Heart (tissue), 3 donors: Measurements from ENCODE around the genes FUZ and POLD1.

GRCh38 chr19:49653130-49654286 lies 11.5 kb downstream of the SCAF1 start:
- RAMPAGE, long total RNA, 2 experiments, result no peak in any of the 2 experiments

- RAMPAGE, long total RNA, 2 experiments, result no peak in any of the 2 experiments
Observed at GRCh38 chr19:49713466-49713954, 22.6 kb downstream of the CPT1C start.

GRCh38 chr19:49727344-49728103 lies 35.6 kb downstream of the TSKS start:
- RAMPAGE, long total RNA, 2 experiments, result no peak in any of the 2 experiments

DNA sequence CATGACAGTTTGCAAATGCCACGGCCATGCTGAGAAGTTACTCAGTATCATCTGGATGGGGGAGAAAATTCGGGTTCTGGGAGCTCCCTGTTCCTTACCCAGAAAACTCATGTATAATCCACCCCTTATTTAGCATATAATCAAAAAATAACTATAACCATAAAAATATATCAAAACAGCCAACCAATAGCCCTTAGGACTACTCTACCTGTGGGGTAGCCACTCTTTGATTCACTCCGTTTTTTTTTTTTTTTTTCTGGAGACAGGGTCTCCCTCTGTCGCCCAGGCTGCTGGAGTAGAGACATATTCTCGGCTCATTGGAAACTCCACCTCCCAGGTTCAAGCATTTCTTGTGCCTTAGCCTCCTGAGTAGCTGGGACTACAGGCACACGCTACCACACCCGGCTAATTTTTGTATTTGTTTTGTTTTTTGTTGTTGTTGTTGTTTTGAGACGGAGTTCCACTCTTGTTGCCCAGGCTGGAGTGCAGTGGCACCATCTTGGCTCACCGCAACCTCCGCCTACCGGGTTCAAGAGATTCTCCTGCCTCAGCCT lies 34.5 kb downstream of the TSKS start:
- RAMPAGE, long total RNA, 2 experiments, result no peak in any of the 2 experiments

DNA sequence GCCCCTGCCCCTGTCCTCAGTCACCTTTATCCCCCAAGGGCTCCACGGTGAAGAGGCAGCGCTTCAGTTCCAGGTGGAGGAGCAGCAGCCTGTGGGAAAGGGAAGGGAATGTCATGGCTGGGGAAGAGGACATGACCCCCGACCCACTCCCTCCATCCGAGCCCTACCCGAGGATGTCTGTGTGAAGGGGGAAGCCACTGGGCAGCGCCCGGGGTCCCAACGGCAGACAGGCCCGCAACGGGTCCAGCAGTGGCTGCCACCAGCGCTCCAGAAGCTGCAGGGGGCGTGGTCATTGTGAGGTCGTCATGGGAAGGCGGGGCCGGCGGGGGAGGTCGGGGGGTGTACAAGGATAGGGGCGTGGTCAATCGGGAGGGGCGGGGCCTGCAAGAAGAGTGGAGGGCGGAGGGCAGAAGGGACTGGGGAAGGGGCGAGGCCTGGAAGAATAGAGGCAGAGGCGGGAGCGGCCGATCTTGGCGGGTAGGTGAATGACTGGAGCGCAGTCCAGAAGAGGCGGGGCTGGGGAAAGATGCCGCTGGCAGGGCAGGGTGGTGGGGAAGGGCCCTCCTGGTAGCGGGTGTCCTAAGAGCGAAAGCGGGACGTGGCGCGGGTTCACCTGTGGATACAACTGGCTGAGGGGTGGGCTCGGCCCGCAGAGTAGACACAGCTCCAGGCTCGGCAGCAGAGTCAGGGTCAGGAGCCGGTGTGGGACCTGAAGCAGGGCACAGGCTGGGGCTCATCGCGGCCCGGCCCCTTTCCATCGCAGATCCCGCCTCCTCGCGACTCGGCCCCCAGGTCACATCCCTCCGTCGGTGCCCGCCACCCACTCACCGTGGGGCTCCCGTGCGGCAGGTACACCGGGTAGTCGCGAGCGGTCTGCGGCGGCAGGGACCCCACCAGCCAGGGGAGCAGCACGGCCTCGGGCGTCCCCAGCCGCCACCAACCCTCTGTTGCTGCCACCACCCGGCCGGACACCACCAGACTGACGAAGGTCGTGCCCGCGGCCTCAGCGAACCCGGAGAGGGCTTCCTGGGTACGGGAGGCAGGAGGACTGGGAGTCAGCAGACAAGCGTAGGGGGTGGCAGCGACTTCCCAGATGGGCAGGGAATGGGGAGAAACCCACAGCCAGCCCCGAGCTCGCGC lies 4.2 kb downstream of the FUZ start:
- RAMPAGE, long total RNA, 2 experiments, result start-site peak on the plus strand in 2 of 2 experiments, centred at positions 395 to 423 of the sequence, 9 to 41 reads per replicate

DNA sequence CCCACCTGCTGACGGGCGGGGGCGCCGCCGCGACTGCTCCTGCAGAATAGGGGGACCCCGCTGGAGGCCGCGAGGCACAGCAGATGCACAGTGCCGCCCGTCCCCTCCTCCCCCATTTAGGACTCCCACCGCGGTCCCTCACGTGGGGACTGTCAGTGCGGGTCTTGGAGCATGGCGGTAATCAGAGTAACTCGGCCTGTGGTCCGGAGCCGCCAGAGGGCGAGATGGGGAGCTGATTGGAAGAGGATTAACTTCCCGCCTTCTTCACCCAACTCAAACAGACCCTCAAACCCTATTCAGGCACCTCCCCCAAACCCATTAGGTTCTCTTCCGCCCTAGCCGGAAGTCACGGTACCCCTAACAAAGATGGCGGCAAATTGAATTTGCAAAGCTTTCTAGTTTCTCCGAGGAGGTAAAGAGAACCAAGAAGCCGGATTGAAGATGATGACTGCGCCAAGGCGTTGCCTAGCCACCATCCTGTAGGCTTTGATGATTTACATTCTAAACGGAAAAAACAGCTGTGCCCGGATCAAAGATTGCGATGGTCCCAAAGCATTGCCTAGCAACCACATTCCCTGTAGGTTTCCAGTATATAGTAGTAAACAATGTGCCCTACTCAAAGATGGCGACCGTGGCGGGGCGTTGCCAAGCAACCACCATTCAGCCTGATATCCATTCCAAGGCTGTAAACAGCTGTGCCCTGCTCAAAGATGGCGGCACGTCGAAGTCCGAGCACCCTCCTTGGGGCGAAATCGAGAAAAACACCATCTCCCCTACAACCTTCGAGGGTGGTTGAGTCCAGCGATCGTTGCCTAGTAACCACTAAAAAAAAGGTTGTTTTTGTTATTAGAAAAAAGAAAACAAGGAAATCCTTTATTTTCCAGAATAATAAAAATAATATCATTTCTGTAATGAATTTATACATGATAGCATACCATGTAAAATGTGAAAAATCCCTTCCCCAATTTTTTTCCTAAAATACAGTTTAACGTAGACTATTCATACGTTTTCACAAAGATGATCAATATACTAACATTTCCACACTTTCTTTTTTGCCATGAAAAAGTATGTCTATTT lies at the start of gene FUZ:
Gene FUZ (minus strand): TSS at position 302 of the 1,077 bp plus-strand sequence.
- RAMPAGE, long total RNA, 2 experiments, result no peak in any of the 2 experiments

DNA sequence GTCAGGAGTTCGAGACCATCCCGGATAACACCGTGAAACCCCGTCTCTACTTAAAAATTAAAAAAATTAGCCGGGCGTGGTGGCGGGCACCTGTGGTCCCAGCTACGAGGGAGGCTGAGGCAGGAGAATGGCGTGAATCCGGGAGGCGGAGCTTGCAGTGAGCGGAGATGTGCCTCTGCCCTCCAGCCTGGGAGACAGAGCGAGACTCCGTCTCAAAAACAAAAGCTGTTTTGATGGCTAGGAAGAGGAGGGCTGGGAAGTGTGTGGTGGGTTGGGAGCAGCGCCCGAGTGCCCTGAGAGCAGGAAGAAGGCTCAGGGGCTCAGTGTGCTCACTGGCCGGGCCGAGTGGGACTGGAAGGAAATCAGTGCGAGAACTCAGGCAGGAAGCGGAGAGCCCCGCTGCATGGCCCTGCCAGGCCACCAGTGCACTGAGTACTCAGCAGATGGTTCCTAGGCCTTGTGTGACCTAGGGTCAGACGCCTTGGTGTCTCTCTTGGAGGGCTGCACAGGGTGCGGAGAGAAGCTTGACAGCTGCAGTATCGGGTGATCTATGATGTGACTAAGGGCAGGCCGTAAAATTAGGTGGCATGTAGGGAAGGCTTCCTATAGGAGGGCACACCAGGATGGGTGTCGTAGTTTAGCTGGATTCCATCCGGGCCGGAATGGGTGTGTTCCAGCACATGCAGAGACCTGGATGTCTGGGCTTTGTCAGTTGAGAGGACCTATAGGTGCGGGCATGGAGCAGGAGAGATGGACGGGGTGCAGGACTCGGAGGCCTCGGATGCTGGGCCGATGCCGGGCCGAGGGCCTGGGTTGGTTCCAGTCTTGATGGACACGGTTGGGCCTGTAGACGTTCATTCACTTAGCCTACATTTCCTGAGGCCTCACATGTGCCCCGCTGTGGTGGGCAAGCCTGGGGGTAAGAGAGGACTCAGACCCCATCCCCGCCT lies 8.3 kb downstream of the MED25 start:
- RAMPAGE, long total RNA, 2 experiments, result no peak in any of the 2 experiments

GRCh38 chr19:49828963-49829319 lies 10.9 kb downstream of the MED25 start:
- RAMPAGE, long total RNA, 2 experiments, result no peak in any of the 2 experiments

DNA sequence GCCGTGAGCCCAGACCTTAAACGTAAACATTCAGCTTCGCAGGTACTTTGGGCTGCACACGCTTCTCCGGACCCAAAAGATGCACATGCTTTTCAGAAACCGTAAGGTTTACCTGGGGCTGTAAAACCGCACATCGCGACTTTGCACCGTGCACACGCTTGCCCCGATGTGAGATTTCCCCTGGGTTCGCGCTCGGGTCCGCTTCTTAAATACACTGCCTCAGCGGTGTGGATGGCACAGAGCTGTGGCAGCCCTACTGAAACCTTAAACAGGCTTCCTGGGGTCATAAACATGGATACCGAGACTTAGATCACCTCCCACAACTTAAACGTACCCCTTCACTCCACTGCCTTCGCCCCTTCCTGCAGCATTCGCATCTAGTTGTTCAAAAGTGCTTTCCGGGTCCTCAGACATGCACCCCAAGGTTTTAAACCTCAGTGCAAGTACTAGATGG lies 15.3 kb downstream of the PNKP start:
- RAMPAGE, long total RNA, 2 experiments, result no peak in any of the 2 experiments

DNA sequence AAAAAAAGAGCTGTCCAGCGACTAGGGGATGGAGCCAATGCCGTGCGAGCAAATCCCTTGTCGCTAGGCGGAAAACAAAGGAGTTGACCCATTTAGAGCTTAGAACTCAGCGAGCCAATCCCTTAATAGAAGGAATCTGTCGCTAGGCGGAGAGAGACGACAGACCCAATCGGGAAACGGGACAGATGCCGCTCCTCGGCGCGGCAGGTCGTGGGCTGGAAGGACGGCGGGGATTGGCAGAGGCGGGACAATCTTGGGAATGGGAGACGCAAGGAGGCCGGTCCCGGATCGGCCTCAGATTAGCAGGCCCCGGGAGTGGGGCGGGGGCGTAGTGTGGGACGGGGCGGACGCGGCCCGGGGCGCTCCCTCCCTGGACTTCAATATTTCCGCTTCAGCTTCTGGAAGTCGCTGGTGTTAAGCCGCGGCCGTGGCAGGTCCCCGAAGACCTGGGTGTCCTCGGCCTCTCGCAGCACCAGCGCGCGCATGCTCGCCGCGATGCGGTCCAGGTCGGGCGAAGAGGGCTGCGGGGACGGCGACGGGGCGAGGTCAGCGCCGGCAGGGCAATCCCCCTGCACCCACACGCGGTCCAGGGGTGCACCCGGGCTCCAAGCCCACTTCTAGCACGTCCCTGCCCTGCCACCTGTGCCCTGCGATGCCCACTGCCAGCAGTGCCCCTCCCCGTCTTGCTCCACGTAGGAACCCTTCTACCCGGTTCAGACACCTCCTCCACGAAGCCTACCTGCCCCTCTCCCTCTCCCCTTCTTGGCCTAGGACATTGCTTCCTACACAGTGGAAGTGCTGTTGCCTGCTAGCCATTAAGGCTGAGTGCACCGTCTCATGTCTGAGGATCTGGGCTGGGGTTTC lies 2.4 kb upstream of the PNKP start:
- RAMPAGE, long total RNA, 2 experiments, result no peak in any of the 2 experiments

- RAMPAGE, long total RNA, 2 experiments, result no peak in any of the 2 experiments
Observed at GRCh38 chr19:49929673-49930081, 373 bp upstream of the NUP62 start.

DNA sequence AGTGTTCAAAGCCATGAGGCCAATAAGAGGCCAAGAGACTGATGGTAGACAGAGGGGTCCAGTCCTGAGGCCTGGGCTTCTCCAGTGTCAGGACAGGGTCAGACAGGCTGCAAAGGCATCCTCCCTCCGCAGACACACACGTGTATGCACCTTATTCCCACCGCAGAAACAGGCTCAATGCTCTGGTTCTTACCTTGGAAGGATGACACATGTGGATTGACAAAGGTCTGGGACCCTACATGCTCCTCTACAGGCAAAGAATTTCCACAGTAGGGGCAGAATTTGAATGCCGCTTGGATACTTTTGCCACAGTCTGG lies 9.4 kb downstream of the VRK3 start:
- RAMPAGE, long total RNA, 2 experiments, result no peak in any of the 2 experiments

GRCh38 chr19:50147308-50148637 lies 15.3 kb downstream of the IZUMO2 start:
- RAMPAGE, long total RNA, 2 experiments, result no peak in any of the 2 experiments

- RAMPAGE, long total RNA, 2 experiments, result no peak in any of the 2 experiments
Observed at GRCh38 chr19:50168697-50169321, 5.7 kb upstream of the IZUMO2 start.

- RAMPAGE, long total RNA, 2 experiments, result no peak in any of the 2 experiments
Observed at GRCh38 chr19:50189019-50189831, 14.2 kb upstream of the MYH14 start.

- RAMPAGE, long total RNA, 2 experiments, result no peak in any of the 2 experiments
Observed at GRCh38 chr19:50281299-50282126, 47.7 kb downstream of the KCNC3 start.

- RAMPAGE, long total RNA, 2 experiments, result no peak in any of the 2 experiments
Observed at GRCh38 chr19:50374598-50374893, 1.7 kb upstream of the NR1H2 start.

DNA sequence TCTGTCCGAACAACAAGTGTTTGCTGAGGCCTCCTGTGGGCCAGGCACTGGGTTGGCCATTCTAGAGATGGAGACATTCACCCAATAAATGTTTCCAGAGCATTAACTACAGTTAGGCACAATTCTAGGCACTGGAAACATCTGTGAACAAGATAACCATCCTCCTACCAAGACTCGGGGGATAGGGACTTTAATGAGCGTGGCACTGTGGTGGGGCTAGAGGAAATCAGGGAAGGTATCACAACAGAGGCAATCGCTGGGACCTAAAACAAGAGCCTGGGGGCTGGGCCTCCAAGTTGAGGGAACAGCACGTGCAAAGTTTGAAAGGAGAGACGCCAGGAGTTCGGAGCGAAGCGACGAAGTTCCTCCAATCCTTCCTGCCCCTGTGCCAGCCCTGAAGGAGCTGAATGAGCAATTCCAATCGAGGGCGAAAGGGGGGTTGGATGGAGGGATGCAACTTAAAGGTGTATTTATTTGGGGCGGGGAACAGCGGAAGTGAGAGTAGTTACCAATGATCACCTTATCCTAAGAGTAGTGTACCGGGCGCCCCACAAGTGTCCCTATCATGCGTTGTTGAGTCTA lies 773 bp upstream of the POLD1 start:
- RAMPAGE, long total RNA, 2 experiments, result no peak in any of the 2 experiments

- RAMPAGE, long total RNA, 2 experiments, result start-site peak on the plus strand in 2 of 2 experiments, at chr19:50384334-50384361 at its widest, 40 to 84 reads per replicate
Observed at GRCh38 chr19:50383865-50384499, at the start of gene POLD1. Gene POLD1, plus strand, starts transcription at chr19:50384347.

DNA sequence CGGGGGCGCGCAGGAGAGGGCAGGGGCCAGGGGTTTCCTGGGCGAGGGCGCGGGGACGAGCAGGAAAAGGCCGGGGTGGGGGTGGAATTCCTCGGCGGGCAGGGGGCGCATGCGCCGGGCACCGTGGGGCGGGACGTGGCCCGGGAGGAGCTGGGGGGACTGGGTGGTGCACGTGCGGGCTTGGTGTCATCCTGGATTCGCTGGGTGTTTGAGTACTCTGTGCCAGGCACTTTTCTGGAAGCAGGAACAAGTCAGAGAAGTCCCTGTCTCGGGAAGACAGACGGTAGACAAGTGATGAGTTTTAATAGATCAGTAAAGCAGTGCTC lies 316 bp downstream of the POLD1 start:
- RAMPAGE, long total RNA, 2 experiments, result no peak in any of the 2 experiments